A673 (cell line): ENCODE results near the gene USP14.

DNA sequence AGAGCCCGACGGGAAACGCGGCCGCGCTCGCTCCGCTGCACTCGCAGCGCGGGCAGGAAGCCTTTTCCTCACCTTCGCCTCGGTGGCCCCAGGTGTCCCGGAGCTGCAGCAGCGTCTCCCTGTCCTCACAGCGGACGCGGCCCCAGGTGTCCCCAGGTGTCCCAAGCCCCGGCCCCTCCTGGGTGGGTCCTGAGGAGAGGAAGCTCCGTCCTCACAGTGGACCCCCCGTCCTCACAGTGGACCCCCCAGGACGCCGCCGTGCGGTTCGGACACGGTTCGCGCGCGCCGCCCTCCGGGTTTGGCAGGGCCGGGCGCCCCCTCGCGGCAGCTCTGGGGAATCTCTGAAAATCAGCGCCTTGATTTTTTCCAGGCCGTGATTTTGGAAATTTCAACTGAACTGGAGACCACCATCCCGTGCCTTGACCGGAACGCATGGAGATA is 23.8 kb upstream of the TUBB8B start:
- PRO-cap: no peak

- PRO-cap: bidirectional peak, plus-strand start at chr18:158588, minus-strand start at chr18:158276; bidirectional peak, plus-strand start at chr18:158979, minus-strand start at chr18:158914
These were observed at the start of gene USP14 for GRCh38 chr18:158125-159280. USP14 (plus strand) TSS chr18:158557.

- PRO-cap: no peak
These were observed 36.9 kb downstream of the USP14 start for GRCh38 chr18:194825-196071.

DNA sequence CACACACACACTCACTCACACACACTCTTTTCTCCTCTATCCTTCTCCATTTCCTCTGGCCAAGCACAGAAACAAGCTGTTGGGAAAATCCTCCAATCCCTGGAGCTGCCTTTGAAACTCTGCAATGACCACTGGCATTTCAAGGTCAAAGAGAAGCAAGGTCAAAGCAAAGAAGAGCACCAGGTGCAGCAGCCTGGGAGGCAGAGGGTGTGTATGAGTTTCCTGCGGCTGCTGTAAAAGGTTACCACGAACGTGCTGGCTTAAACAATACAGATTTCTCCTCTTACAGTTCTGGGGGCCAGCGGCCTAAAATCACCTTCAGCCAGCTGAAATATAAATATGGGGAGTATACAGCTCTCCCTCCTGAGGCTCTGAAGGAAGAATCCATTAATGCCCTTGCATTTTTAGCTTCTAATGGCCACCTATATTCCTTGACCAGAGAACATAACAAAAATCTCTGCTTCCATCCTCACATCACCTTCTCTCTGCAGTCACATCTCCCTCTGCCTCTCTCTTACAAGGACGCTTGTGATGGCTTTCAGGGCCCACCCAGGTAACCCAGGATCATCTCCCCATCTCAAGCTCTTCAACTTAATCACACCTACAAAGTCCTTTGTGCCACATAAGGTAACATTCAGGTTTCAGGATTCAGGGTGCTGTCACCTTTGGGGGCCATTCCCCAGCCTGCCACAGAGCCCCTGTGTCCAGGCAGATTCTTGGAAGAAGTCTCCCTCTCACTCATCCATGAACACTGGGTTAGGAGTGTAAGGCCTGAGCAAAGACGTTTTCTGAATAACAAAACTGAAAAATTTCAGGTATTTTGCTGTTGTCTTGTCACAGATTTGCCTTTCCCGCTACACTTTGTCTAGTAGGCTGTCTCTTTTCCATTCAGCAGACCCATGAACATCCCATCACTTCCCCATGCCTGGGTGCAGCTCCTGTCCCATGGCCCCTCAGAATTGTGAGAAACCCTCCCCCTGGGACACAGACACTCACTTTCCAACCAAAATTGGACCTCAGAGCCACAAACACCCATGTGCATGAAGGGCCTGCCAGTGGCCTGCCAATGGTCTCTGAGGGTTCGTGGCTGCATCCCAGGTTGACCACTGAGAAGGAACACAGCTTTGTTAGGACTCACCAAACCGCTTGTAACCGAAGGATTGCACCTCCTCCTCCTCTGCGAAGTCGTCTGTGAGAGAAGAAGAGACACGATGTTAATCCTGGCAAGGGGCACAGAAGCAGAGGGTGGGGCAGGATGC is 20.5 kb downstream of the COLEC12 start:
- PRO-cap: no peak

DNA sequence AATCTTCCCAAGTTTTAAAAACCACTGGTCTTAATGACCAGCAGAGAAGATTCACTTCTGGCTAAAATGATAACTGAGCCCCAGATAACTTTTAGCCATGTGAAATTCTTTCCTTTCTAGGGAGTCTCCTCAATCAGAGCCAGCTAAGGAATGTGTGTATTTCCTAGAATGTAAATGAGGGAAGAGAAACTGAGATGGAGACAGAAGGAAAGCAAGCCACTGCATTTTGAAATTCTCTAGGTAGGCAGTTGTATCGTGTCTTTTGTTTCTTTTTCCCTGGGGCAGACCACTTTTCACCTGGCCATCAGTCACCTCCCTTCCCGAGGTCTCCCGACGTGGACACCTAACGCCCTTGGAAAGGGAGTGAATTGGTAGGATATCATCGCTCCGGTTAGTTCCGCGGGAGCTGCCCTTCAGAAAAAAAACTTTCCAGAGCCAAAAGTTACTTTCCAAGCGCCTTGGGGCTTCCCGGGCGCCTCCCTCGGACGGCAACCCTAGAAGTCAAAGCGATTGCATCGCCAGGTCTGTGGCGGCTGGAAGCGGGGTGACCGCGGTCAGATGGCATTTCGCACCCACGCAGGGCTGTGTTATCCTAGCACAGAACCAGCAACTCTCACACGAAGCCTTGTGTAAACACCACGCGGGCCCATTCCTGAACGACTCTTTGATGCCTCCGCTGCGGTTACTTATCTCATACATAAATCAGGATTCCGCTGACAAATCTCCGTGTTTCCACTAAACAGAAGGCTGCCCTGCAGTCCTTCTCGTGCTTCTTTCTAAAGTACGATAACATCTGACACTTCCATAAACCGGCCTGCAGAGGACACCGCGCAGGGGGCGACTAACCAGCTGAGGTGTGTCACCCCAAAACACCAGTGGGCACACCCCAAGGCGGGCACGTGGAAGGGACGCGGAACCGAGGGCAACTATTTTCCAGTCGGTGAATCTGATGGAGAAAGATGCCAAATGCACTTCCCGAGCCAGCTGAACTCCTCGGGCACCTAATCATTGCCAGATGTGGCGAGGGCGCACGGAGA is 1.2 kb downstream of the COLEC12 start:
- PRO-cap: no peak

GRCh38 chr18:658494-658965 is 1.1 kb downstream of the TYMS start:
- PRO-cap: no peak

DNA sequence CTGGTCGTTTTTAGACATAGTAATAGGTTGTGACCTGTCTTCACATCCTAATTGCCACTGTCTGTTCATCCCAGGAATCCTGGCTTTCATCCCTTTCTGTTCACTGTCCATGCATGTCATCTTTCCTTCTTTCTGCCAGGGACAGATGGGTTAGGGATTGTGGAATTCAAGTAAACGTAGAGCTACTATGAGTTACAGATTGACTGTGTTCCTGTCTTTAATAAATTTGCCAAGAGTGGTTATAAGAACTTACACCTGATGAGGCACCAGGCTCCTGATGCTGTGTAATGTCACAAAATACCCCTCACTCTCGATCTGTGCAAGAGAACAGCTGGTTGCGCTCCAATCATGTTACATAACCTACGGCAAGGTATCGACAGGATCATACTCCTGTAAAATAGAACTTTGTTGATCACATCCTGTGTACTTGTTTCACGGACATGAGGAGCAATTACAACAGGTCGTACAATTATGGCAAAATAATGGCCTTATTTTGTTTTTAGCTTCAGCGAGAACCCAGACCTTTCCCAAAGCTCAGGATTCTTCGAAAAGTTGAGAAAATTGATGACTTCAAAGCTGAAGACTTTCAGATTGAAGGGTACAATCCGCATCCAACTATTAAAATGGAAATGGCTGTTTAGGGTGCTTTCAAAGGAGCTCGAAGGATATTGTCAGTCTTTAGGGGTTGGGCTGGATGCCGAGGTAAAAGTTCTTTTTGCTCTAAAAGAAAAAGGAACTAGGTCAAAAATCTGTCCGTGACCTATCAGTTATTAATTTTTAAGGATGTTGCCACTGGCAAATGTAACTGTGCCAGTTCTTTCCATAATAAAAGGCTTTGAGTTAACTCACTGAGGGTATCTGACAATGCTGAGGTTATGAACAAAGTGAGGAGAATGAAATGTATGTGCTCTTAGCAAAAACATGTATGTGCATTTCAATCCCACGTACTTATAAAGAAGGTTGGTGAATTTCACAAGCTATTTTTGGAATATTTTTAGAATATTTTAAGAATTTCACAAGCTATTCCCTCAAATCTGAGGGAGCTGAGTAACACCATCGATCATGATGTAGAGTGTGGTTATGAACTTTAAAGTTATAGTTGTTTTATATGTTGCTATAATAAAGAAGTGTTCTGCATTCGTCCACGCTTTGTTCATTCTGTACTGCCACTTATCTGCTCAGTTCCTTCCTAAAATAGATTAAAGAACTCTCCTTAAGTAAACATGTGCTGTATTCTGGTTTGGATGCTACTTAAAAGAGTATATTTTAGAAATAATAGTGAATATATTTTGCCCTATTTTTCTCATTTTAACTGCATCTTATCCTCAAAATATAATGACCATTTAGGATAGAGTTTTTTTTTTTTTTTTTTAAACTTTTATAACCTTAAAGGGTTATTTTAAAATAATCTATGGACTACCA is 15.4 kb downstream of the TYMS start:
- PRO-cap: no peak

- PRO-cap: no peak
These were observed 12.1 kb upstream of the ENOSF1 start for GRCh38 chr18:724193-725326.

- PRO-cap: no peak
These were observed 2.7 kb downstream of the ADCYAP1 start for GRCh38 chr18:907136-908019.

GRCh38 chr18:1392560-1393515 is 488.2 kb downstream of the ADCYAP1 start:
- PRO-cap: no peak

DNA sequence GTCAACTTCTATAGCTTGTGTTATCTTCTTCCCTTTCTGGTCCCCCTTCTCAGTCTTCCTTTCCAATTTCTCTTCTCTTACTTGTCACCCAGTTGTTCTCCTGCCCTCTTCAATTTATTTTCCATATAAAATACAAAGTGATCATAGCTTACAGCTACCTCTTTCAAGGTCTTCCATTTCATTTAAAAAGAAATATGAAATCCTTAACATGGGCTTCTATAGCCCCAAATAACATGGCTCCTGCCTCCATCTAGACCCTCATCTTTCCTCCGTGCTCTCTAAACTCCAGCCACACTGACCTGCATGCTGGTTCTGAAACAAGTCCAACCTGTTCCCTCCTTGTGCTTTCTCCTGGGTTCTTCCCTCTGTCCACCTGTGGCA is 443.9 kb downstream of the METTL4 start:
- PRO-cap: no peak

DNA sequence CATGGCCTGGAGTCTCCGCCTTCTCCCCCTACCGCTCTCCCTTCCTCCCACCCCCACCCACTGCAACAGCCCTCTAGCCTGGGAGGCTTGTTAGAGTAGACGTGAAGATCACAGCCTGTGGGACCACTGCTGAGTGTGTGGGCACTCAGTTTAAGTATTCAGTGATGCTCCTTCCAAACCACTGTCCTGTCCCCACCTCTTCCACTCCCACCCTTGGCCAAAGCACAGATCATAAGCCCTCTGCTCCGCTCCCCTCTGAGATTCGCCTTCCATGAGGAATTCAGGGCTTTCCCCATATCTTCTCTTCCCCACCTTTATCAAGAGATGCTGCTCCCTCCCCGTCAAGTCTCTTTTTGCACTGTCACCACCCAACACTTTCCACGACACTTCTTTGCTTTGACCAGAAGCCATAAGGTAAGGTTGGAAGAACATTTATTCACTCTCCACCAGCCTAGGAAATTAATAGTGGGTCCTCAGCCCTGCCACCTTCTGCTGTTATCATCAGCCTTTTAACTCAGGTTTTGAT is 1.8 kb downstream of the METTL4 start:
- PRO-cap: no peak

- PRO-cap: no peak
These were observed 9.2 kb downstream of the SMCHD1 start for GRCh38 chr18:2664642-2665174.

DNA sequence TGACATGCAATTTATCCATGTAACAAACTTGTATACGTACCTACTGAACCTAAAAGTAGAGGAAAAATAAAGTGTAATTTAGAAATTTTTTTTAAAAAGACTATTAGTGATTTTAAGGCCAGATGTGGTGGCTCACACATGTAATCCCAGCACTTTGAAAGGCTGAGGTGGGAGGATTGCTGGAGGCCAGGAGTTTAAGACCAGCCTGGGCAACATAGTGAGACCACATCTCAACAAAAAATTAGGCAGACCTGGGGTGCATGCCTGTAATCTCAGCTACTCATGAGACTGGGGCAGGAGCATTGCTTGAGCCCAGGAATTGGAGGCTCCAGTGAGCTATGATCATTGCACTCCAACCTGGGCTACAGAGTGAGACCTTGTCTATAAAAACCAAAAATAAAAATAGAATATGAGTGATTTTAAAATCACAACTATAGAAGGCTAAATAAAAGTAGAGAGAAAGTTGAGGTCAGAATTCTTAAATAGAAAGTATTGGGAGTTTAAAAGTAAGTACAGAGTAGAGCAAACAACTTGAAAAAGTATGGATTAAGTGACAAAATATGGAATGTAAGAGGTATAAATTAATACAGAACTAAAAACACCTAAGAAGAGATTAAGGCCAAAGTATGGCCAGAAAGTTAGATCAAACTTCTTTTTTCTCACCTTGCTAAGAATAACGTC is 81.9 kb downstream of the SMCHD1 start:
- PRO-cap: no peak

GRCh38 chr18:2847535-2848229 is 876 bp downstream of the EMILIN2 start:
- PRO-cap: no peak

DNA sequence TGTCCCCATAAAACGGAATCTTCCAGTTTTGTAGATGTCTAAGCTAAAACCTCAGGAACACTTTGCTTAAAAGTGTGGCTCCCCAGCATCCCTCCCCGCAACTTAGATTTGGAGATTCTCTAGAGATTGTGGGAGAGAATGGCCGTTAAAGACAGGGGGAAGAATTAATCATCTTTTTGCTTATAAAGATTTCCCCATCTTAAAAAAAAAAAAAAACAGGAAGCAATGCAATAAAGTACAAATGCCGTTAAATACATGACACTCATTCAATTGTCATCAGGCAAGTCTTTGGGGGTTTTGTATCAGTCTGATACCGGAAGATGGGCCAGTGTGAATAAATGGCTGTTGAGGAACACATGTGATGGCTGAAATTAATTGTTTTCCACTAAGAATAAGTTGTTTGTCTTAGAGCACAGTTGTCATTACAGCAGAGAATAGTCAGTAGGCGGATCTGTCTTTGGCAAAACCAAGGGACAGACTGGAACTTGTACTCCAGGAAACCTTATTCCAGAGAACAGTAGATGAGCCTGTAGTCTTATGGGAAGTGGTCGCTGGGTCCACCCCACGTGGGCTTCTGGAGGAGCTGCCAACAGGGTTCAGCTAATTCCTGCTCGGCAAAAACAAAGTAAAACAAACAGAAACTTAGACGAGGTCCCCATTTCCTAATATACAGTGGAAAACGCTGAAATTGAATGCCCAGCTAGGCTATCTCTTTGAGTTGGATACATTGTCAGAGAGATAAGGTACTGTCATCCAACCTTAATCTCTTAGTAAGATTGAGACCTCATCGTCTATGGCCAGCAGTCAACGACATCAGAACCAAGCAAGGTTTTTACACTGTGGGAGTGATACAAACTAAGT is 1.8 kb downstream of the EMILIN2 start:
- PRO-cap: unidirectional peak, plus-strand start at position 328 of the sequence

DNA sequence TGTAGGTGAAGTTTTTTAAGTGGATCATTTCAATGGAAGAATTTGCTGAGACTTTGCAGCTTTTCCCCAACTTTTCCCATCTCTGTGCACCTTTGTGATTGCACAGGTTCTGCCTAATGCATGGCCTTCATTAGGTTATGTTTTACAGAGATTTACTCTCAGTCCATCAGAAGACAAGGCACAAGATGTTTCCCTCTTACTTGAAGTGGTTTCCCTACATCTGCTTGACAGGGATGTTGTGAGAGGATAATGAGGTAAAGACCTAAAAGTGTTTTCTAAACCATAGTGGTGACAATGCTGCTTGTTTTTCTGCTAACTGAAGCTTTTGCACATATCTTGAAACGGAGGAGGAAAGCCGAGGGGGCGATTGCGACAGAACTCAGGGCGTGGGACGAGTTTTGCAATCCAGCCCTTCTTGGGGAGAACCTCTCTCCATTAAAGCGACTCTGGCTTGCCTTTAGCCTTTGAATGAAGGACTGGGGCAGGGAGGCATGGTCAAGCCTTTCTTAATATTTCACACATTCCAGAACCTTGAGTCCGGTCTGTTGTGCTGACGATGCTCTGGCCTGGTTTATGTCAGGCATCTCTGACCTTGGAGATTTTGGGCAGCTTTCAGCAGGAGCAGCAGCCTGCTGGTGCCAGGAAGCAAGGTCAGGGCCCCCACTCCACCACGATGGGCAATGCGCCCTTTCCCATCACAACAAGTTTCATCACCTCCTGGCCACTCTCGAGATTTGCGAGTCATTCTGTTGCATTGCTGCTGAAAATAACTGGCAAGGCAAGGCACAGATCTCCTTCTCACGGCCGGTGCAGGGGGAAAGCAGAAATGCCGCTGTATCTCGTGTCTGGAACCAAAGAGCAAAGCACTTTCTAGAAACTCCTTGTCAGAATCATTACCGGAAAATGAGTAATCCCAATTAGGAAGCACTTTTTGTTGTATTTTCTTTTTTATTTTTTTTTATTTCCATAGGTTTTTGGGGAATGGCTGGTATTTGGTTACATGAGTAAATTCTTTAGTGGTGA is 10.7 kb downstream of the EMILIN2 start:
- PRO-cap: no peak

DNA sequence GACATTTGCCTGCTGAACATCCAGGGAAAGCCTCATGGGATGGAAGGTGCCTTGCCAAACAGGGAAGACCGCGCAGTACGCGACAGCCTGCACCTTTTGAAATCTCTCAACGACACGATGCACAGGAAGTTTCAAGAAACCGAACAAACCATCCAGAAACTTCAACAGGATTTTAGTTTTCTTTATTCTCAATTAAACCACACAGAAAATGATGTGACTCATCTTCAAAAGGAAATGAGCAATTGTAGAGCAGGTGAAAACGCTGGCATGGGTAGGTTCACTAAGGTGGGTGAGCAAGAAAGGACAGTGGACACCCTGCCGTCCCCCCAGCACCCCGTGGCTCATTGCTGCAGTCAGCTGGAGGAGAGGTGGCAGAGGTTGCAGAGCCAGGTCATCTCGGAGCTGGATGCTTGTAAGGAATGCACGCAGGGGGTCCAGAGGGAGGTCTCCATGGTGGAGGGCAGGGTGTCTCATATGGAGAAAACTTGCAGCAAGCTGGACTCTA is 45.0 kb downstream of the EMILIN2 start:
- PRO-cap: no peak

- PRO-cap: no peak
These were observed 66.6 kb downstream of the EMILIN2 start for GRCh38 chr18:2913246-2913955.

DNA sequence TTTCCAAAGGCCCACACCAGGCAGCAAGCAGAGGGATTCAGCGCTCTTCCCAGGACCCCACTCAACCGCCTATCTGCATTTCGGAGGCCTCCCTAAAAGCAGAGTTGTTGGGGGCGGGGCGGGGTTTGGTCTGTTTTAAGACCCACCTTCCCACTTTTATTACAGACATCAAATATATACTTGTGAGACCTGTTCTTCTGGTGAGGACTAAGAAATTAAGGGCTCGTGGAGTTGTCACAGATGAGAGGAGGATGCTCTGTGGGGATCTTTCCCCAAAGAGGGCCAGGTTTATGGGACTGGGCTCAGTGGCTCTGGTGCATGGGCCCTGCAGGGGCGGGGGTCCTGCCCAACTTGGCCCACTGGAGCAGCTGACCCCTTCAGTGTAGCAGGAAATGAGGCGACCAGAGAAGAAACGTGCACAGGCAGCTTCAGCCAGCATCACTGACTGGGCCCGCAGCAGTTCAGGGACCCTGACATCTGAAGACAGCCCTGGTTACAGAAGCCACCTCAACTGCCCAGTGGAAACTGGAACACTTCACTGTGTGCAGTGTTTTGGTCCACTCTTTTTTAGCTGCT is 72.7 kb downstream of the EMILIN2 start:
- PRO-cap: no peak